Brain (tissue), 1 donor: ENCODE measurements around the genes PABPN1L and SLC22A31.

DNA sequence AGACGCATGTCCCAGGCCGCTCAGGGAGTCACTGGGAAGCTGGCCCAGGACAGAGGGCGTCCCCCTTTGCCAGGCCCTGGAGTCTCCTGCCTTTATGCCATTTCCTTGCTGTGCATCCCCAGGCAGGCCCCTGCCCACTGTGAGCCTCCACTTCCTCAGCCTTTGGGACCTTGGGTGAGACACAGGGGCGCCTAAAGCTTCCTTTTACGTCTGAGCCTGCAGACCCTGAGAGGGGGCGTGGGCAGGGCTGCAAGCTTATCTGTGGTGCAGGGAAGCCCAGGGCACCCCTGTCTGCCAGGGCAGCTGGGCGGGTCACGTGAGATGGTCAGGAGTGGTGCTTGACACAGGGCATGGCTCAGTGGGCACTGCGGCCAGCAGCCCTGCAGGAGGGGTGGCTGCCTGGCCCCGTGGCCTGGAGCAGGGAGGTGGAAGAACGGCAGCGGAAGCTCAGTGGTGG lies 54.9 kb upstream of the ZC3H18 start:
- RRBS = no CpG with 5 or more reads among the region's 12 CpGs

DNA sequence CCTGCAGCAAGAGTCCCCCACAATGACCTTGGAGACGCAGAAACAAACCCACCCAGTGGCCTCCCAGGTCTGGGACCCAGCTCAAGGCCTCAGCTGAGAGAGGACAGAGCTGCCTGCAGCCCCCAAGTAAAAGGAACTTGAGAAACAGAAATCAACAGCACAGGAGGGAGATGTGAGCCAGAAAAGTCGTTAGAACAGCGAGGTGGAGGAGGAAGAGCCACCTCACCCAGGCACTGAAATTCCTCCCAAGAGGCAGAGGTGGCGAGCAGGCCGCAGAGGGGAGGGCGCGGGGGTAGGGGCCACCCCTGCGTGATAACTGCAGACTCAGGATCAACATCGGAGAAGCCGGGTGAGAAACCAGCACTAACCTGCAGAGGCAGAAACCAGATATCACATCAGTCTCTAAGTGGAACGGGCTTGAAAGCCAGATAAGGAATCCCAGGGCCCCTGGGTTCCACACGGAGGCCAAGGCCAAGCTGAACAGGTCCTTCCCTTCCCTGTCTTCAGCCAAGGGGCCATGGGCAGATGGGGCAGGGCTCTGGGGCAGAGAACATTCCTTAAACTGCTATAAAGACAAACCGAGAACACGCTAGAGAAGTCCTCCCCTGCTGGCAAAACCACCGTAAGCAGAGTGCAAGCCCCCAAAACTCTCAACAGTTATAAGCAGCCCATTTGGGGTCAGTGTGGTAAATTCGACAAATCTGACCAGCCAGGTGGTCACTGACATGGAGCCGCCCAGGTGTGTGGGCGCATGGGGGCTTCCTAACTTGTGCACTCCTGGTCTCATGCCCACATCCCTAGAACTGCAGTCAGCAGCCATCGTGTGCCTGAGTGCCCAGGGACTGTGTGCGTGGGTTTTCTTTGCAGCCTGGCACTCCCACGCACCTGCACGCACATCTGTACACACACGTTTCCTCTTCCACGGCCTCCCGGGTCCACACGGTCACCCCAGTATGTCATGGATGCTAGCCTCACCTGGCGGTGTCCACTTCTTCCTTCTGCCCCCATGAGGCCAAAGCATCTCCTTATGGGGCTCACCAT lies 39.2 kb upstream of the ZC3H18 start:
- RRBS = no CpG with 5 or more reads among the region's 27 CpGs

GRCh38 chr16:88639872-88640179 lies 1.5 kb downstream of the IL17C start:
- RRBS = no CpG with 5 or more reads among the region's 25 CpGs

- RRBS = no CpG with 5 or more reads among the region's 14 CpGs
Observed at GRCh38 chr16:88649337-88649773, 1.5 kb downstream of the CYBA start.

DNA sequence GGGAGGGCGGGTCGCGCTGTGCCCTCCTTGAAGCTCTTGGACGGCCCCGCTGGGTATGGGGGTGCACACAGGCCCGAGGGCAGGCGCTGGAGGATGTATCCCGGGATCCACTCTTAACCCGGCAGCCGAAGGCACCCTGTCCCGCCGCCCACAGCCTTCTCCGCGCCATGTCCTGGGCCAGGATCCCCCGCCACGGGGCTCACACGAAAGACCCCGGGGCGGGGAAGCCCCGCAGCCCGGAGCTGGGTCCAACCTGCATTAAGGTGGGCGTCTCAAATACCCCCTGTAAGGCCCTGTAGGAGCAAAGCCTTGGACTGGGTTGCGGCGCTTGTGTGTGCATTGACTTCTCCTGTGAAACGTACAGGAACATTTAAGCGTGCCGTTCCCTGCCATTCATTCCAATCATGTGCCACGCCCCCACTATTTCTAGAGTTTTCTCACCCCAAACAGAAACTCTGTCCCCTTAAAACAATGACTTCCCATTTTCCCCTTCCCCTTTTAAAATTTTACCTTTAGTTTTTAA lies 934 bp upstream of the MVD start:
- RRBS = 2% methylated on average over 8 of the region's 28 CpGs

DNA sequence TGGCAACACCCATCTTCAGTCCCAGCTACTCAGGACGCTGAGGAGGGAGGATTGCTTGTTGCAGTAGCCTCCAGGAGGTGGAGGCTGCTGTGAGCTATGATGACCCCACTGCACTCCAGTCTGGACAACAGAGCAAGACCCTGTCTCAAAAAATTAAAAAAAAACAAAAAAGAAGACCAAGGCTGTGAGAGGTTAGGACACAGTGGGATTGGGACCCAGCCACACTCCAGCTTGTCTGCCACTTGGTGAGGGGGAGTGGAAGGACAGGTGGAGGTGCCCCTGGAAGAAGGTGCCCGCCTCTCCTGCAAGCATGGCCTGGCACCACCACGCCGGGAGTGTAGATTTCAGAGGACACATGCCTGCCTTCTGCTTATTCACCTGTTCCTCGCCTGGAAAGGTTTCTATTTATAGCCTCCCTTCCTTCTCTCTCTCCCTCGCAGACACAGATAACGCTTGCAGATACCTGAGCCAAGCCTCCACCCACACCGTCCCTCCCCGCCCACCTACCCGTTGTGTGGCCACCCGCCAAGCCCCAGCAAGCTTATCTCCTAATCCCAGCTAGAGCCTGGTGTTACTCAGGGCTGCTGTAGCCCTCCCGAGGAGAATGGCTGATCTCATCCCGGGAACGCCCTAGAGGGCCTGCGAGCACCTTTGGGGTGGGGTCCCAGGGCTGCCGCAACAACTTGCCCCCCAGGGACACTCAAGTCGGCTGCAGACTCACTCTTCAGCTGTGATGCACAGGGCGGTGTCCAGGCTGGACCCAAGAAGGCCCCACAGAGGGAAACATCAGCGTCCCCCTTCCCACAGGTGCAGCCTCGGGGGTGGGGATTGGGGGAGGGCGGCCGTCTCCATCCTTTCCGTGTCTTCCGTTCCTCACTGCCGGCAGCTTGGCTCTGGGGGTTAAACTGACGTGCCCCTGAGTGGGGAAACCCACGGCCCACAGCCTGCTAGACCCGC lies 1.7 kb upstream of the SNAI3 start:
- RRBS = no CpG with 5 or more reads among the region's 28 CpGs

- RRBS = no CpG with 5 or more reads among the region's 4 CpGs
Observed at GRCh38 chr16:88693194-88693508, 6.8 kb upstream of the SNAI3 start.

- RRBS = no CpG with 5 or more reads among the region's 49 CpGs
Observed at GRCh38 chr16:88716480-88717563, 10.5 kb downstream of the CTU2 start.

GRCh38 chr16:88718816-88719459 lies 12.6 kb downstream of the CTU2 start:
- RRBS = no CpG with 5 or more reads among the region's 15 CpGs

- RRBS = 45% methylated on average over 6 of the region's 19 CpGs
Observed at GRCh38 chr16:88759163-88759718, 25.8 kb downstream of the PIEZO1 start.

DNA sequence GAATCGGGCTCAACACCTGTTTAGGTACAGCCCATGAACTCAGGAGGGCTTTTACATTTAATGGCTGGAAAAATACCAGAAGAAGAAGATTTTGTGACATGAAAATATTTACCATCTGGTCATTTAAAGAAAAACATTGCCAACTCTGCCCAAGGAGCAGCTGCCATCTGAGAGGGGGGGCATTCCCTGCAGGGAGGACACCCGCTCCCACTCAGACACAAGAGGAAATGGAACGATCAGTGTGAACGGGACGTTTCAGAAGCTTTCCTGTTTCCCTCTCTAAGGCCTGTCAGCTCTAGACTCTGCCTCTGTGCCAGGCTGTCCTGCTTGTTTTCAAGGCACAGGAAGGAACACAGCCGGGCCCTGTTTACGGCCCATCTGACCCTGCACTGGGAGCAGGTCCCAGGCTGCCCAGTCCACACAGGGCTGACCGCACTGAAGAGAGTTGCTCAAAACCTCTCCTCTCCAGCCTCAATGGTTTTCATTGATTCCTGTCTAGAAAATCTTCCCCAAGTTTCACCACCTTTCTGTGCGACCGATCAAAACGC lies 1.7 kb downstream of the PIEZO1 start:
- RRBS = no CpG with 5 or more reads among the region's 11 CpGs

DNA sequence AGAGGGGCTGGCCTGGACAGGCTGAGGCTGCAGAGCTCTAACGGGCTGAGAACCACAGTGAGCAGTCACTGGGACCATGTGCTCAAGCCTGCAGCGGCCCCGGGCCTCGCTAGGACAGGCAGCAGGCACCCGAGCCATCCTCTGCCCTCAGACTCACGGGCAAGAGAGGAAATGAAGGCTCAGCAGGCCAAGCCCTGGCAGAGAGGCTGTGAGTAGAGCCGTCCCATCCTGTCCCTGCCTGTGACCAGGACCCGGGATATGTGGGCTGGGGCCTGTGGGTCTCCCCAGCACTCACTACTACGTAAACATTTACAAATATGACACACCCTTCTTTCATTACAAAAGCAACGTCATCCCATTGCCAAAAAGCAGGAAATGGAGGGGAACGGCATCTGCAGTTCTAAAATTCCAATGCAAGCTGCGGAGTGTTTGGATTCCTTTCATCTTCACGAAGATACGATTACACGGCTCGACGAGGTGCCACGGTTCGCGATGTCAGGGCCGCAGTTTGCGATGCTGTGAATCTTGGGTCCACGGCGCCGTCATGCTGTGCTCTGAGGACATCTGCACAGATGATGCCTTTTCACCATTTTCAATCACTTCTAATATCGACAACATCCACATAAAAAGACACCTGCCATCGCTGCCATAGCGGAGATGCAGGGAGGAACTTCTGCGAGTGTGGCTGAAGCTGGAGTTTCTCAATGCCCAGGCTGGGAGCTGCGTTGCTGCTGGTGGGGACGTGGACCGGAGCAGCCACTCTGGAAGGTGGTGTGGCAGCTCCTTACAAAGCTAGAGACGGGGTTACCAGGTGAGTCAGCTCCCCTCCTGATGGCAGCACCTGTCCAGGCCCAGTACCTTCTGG lies 6.7 kb upstream of the APRT start:
- RRBS = no CpG with 5 or more reads among the region's 33 CpGs

- RRBS = 100% methylated on average over 1 of the region's 19 CpGs
Observed at GRCh38 chr16:88866519-88866995, at the start of gene PABPN1L. TSS of gene PABPN1L (minus strand) at chr16:88866660.

- RRBS = 27% methylated on average over 5 of the region's 32 CpGs
Observed at GRCh38 chr16:88920911-88921849, 54.7 kb upstream of the PABPN1L start.

DNA sequence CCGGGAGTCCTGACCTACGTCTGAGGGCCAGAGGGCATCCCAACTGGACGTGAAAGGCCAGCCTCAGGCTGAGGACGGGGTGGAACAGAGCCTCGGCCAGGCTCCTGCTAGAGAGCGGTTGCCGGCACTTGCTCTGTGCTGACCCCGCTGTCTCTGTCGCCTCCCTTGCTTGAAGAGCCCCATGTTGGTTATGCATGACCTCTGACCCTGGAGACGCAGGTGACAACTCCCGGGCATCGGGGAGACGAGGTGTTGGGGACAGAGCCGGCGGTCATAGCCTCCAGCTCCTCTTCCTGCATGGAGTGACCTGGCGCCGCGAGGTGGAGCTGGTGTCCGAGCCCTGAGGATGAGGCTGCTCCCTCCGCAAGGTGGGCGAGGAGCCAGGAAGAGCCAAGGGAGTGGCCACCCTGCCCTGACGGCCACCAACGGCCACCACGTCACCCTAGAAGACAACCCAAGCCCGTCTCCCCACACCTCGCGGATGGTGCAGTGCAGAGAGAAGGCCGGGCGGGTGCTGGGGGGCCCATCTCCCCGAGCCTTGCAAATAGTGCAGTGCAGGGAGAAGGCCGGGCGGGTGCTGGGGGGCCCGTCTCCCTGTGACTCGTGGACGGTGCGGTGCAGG lies 40.3 kb upstream of the ACSF3 start:
- RRBS = 78% methylated on average over 9 of the region's 36 CpGs

DNA sequence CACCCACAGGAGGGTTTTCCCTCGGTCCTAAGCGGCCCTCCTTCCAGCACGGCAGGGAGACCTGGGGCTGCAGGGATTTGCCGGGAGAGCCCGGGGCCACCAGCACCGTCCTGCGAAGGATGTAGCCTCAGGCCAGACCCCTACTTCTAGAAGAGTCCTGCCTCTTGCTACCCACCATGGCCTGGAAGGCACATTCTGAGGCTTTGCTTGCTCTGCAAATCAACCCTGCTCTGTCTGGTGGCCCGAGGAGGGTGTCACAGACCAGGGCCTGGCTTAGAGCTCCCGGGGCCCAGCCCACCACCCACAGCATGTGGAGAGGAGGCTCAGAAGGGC lies 28.9 kb upstream of the ACSF3 start:
- RRBS = 87% methylated on average over 3 of the region's 9 CpGs

- RRBS = no CpG with 5 or more reads among the region's 14 CpGs
Observed at GRCh38 chr16:89065508-89065960, 28.1 kb upstream of the ACSF3 start.

DNA sequence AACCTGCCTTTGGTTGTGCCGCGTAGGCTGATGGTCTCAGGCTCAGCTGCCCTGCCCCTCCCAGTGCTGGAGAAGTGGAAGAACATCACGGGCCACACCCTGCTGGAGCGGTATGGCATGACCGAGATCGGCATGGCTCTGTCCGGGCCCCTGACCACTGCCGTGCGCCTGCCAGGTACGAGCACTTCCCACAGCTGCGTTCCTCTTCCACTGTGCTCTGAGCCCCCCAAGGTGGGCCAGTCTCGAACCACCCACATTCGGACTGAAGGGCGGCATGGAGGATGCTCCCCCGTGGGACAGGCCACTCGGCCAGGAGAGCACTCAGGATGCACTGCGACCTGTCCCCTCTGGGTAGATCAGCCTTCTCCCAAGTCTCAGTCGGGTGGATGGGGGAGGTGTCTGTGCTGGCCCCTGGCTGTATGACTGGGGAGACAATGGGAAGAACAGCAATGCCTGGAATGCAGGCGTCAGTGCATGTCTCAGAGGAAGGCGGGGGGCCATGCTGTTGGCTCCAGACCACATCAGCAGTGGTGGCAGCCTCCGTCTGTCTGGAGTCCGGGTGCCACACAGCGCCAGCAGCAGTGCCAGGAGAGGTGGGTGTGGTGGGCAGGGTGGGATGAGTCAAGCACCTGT lies 20.8 kb downstream of the ACSF3 start:
- RRBS = 40% methylated on average over 2 of the region's 23 CpGs

DNA sequence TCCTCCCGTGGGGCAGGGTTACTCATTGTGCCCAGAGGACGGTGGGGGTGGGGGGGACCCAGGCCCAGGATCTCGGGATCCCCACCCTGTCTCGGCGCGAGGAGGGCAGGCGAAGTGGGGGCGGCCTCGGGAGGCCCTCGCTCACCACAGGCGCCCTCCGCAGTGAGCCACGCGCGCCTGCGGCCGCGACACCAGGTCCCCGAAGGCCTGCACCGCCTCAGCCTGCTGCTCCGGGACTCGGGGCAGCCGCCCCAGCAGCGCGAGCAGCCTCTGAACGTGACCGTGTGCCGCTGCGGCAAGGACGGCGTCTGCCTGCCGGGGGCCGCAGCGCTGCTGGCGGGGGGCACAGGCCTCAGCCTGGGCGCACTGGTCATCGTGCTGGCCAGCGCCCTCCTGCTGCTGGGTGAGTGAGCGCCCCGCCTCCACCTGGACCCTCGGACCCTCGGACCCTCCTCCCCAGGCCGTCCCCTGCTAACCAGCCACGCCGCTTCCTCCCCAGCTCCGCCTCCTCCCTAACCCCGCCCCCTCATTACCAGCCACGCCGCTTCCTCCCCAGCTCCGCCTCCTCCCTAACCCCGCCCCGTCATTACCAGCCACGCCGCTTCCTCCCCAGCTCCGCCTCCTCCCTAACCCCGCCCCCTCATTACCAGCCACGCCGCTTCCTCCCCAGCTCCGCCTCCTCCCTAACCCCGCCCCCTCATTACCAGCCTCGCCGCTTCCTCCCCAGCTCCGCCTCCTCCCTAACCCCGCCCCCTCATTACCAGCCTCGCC lies 8.1 kb downstream of the SLC22A31 start:
- RRBS = 3% methylated on average over 10 of the region's 65 CpGs

- RRBS = 29% methylated on average over 5 of the region's 25 CpGs
Observed at GRCh38 chr16:89199814-89200587, at the start of gene SLC22A31. TSS of gene SLC22A31 (minus strand) at chr16:89200537.